Melanocyte of skin (primary cell): Measurements from ENCODE around the genes ATP6V0A1, PLEKHH3 and MEOX1.

DNA sequence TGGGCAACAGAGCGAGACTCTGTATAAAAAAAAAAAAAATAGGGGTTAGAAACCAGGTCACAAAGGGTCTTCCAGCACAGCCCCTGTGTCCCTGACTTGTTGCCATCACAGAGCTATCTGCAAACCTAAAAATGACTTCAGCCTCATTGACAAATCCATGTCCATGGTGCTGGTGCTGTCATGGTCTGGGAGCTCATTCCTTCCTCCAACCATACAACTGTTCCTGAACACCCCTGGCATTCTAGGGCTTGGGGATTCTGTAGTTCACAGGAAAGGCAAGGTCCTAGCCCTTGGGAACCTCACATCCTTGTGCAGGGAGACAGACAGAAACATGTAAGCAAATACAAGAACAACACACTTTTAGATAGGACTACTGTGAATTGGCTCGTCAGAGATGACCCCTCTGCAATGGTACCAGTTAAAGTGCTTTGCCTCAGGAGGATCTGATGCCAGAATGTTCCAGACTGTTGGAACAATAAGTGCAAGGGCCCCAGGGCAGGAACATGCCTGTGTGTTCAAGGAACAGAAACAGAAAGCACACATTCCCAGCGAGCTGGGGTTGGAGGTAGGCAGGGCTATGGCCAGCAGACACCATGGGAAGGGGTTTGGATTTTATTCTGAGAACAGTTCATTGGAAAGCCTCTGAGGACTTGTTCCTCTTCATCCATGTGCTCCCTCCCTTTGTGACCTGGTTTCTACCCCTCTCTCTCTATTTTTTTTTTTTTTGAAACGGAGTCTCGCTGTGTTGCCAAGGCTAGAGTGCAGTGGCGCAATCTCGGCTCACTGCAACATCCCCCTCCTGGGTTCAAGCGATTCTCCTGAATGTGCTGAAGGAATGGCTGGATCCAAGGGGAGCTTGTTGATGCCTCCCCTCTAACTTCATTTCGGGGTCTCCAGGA lies 6.1 kb downstream of the STAT5A start:
- CAGE, long polyA plus RNA, 2 experiments: no peak in any of the 2 experiments

- CAGE, long polyA plus RNA, 2 experiments: no peak in any of the 2 experiments
Measured at GRCh38 chr17:42337317-42337898, 49.1 kb downstream of the STAT5A start.

- CAGE, long polyA plus RNA, 2 experiments: no peak in any of the 2 experiments
Measured at GRCh38 chr17:42378394-42378764, 9.9 kb downstream of the STAT3 start.

DNA sequence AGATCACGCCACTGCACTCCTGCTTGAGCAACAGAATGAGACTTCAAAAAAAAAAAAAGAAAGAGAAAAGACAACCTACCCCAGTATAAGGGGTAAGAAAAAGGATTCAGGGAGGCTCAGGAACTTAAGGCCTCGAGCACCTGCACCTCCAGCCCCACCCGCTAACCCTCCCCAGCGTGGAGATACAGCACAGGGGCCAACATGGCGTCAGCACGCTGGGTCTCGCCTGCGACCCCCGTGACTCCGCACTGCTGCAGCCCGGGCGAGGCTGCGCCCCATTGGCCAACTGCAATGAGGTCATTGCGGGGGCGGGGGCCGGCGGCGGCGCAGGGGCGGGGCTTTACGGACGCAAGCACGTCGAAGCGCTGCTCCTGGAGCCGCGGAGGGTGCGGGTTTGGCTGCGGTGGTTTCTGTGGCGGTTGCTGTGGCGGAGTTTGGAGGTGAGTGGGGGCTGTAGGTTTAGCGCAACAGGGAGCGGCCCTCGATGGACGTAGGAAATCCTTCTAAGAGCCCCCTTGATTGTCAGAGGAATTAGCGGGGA lies at the start of gene ATP6V0A1:
TSS of gene ATP6V0A1 (plus strand) at position 355 of the 541 bp plus-strand sequence.
- CAGE, long polyA plus RNA, 2 experiments: start-site peak on the plus strand in 1 of 2 experiments, centred at position 379 of the sequence, 535 to 878 reads per replicate

- CAGE, long polyA plus RNA, 2 experiments: no peak in any of the 2 experiments
Measured at GRCh38 chr17:42469834-42470335, 11.2 kb downstream of the ATP6V0A1 start.

DNA sequence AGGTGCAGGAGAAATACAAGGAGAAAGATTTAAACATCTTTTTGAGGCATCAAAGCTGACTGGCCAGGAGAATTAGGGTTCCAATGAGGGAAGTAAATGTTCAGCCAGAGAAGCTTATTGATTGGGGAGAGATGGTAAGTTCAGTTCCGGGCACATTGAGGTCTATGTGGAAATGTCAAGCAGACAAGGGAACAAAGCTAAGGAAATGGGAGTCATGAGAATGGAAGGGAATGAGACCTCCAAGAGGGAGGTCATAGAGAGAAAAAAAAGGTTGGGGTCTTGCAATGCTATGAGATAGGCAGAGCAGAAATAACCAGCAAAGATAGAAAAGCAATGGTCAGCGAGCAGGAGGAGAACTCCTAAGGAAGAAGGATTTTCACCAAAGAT lies 30.9 kb downstream of the ATP6V0A1 start:
- CAGE, long polyA plus RNA, 2 experiments: no peak in any of the 2 experiments

DNA sequence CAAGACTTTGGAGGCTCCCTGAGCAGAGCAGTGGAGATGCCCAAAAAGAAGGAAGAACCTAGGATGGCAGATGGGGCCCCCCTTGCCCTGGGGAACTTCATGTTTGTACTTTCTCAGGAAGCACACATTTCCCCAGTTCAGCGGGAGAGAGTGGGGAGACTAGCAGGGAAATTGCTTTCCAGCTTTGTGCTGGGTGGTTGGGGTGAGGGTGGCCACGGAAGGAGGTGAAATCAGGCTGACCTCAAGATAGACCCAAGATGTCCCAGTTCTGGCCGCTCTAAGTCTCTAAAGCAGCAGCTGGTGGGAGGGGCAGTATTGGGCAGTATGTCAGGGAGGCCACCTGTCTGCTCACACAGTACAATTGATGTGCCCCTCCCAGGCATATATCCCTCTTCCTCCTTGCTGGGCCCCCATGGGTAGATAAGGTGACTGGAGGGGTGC lies 17.2 kb upstream of the NAGLU start:
- CAGE, long polyA plus RNA, 2 experiments: no peak in any of the 2 experiments

DNA sequence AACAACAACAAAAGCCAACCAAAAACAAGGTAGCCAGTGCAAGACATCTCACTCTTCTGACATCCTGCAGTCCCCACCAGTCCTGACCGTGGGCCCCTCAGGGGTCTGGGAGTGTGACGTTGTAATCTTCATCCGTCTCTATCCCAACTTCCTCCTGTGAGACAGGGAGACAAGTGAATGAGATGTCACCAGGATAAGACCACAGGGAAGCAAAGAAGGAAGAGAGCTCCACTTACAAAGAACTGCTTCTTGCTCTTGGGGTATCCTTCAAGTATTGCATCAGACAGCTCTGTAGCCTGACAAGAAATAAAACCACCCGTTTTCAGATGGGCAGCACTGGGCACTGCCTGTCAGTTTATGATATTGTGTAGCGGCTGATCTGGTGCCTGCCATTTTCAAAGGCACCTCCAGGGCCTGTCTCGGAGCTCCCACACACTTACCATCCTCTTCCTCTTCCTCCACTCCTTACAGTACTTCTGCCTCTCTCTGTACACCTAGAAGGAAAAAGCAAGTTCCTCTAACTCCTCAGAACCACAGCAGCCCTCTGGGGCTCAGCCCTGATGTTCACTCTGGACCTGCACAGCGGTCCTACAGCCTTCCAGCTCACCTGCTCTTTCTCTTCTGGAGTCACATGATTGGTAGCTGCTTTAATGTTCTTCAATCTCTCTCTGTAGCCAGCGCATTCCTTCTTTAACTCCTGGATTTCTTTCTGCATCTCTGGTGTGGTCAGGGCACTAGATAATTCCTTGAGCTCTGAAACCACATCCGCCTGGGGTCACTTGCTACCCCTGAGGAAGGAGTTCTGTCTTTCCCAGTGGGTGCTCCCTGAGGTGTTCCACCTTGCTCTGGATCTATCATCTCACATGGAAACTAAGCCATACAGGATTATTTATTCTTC lies 4.4 kb downstream of the PSMC3IP start:
- CAGE, long polyA plus RNA, 2 experiments: no peak in any of the 2 experiments

GRCh38 chr17:42676254-42677203 lies at the start of gene PLEKHH3:
TSS of gene PLEKHH3 (minus strand) at chr17:42676994.
- CAGE, long polyA plus RNA, 2 experiments: no peak in any of the 2 experiments

DNA sequence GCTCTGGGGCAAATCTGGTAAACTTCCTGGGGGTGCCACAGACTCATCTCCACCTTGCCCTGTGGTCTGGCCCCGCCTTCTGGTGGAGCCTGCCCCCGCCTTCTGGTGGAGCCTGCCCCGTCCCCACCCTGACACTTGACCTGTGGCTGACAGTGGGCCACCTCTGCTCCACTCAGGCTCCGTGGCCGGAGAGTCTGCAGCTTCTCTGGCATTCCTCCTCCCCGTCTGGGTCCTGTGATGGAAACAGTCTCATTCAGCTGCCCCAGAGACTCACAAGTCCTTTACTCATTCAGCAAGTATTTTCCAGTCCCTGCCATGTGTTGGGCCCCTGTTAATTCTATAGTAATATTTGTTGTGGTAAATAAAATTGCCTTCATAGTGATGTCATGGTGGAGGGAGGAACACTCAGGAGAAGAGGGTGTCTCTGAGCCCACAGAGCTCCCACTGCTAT lies 21.0 kb upstream of the G6PC1 start:
- CAGE, long polyA plus RNA, 2 experiments: no peak in any of the 2 experiments

DNA sequence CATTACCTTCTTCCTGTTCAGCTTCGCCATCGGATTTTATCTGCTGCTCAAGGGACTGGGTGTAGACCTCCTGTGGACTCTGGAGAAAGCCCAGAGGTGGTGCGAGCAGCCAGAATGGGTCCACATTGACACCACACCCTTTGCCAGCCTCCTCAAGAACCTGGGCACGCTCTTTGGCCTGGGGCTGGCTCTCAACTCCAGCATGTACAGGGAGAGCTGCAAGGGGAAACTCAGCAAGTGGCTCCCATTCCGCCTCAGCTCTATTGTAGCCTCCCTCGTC lies 10.3 kb downstream of the G6PC1 start:
- CAGE, long polyA plus RNA, 2 experiments: no peak in any of the 2 experiments

GRCh38 chr17:43125971-43126839 lies 1.0 kb upstream of the BRCA1 start:
- CAGE, long polyA plus RNA, 2 experiments: no peak in any of the 2 experiments

DNA sequence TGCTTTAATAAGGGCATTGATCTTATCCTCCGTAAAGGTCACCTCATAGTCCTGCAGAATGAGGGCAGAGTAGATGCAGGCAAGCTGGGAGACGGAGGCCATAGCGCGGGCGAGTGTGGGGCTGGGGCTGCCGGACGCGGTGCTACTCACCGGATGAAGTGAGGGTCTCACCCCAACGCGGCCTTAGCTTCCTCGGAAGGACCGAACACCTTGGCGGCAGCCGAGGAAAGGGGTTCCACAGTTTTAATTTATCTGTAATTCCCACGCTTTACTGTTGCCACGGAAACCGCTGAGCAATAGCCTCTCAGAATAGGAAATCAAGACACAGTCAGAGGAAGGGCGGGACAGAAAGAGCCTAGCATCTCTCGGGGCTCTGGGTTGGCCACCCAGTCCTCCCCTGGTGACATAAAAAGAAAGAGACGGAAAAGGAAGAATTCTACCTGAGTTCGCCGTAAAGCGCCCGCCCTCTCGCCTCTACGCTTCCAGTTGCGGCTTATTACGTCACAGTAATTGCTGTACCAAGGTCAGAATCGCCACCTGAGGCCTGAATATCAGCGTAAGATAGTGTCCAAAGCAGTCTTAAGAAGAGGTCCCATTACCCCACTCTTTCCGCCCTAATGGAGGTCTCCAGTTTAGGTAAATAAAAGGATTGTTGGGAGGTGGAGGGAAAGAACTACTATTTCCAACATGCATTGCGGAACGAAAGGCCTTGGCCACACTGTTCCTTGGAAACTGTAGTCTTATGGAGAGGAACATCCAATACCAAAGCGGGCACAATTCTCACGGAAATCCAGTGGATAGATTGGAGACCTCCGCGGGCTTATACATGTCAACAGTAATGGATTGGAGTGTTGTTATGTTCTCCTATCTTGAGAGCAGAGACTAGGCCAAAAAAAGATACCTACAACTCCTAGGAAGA lies 779 bp upstream of the NBR1 start:
- CAGE, long polyA plus RNA, 2 experiments: no peak in any of the 2 experiments

- CAGE, long polyA plus RNA, 2 experiments: no peak in any of the 2 experiments
Measured at GRCh38 chr17:43271433-43271791, 43.0 kb upstream of the CCDC200 start.

GRCh38 chr17:43290157-43290543 lies 61.7 kb upstream of the CCDC200 start:
- CAGE, long polyA plus RNA, 2 experiments: no peak in any of the 2 experiments

GRCh38 chr17:43387920-43389005 lies 10.5 kb upstream of the ARL4D start:
- CAGE, long polyA plus RNA, 2 experiments: no peak in any of the 2 experiments

- CAGE, long polyA plus RNA, 2 experiments: no peak in any of the 2 experiments
Measured at GRCh38 chr17:43456587-43457457, 27.0 kb upstream of the DHX8 start.

GRCh38 chr17:43524964-43525459 lies 21.1 kb downstream of the ETV4 start:
- CAGE, long polyA plus RNA, 2 experiments: no peak in any of the 2 experiments

GRCh38 chr17:43656526-43657034 lies 5.1 kb downstream of the MEOX1 start:
- CAGE, long polyA plus RNA, 2 experiments: no peak in any of the 2 experiments

DNA sequence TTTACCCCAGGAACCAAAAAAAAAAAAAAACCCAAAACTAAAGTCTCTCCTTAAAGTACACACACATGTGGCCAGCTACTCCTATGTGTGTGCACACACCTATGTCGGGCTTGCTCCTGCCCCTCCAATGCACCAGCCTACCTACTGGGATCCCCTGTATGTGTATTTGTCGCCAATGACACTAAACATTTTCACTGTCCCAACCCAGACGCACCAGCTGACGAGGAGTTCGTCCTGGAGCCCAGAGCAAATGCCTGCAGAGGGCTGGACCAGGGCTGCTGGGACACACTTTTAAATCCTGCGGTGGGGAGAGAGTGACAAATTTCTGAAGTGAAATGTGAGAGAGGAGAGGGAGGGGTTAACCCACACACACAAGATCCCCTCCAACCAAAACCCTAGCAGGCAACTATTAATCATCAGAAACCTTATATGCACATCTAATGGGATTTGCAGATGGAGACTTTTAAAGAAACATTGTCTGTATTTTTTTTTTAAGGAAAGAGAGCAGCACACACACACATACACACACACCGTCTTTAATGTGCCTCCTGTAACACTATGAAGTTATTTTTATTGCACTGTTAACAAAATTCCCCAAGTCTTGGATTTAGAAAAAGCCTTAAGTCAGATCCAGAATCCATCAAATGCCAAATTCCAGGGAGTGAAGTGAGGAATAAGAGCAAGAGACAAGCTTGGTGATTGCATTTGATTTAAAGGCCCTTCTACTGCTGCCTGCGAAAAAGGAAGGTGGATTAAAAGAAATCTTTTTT lies at the start of gene MEOX1:
TSS of gene MEOX1 (minus strand) at position 266 of the 770 bp plus-strand sequence.
- CAGE, long polyA plus RNA, 2 experiments: no peak in any of the 2 experiments